Lung (tissue), 4 donors: ENCODE data around the genes EMC4 and DPH6.

GRCh38 chr15:31904987-31905400 lies 34.5 kb upstream of the OTUD7A start:
- PRO-cap, result no peak
- RAMPAGE, long total RNA, result no peak
- RRBS, result no CpG with 5 or more reads among the region's 7 CpGs

DNA sequence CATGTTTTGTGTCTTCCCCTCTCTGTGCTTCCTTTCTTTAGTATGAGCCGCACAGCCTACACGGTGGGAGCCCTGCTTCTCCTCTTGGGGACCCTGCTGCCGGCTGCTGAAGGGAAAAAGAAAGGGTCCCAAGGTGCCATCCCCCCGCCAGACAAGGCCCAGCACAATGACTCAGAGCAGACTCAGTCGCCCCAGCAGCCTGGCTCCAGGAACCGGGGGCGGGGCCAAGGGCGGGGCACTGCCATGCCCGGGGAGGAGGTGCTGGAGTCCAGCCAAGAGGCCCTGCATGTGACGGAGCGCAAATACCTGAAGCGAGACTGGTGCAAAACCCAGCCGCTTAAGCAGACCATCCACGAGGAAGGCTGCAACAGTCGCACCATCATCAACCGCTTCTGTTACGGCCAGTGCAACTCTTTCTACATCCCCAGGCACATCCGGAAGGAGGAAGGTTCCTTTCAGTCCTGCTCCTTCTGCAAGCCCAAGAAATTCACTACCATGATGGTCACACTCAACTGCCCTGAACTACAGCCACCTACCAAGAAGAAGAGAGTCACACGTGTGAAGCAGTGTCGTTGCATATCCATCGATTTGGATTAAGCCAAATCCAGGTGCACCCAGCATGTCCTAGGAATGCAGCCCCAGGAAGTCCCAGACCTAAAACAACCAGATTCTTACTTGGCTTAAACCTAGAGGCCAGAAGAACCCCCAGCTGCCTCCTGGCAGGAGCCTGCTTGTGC lies 13.0 kb downstream of the GREM1 start:
- PRO-cap, result no peak
- RAMPAGE, long total RNA, result no peak
- RRBS, result 9% methylated on average over 6 of the region's 21 CpGs

DNA sequence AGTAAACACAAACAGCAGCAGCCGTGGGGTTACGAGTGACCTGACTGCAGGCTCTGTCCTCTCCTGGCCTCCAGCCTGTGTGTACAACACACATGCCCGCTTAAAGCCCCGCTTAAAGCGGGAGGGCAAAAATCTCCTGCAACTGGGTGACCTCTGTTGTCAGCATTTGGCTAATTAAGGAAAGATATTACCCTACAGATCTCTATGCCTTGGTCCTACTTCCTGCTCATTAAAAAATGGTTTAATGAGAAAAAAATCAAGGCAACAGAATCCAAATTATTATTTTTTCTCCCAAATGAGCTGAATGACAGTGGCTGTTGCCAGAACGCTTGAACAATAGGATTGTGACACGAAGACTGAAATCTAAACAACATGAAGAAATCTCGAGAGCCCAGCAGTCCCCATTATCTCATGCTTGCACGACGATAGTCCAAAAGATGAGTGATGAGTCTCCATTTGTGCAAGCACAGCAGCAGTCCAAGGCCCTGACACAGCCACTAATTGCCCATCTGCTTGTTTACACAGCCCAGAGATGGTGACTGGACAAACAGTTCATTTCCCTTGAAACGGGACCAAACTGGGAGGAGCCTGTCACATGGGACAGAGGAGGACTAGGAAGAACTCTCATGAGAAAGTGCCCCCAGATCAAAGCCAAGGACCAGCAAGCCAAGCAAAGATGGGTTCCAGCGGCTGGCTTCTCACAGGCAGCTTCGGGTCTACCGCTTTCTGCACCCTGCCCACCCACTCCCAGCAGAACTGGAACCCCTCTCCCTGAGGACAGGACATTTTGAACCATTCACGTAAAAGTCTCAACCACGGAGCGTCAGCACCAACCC lies 120.9 kb downstream of the GREM1 start:
- PRO-cap, result no peak
- RAMPAGE, long total RNA, result no peak
- RRBS, result no CpG with 5 or more reads among the region's 17 CpGs

DNA sequence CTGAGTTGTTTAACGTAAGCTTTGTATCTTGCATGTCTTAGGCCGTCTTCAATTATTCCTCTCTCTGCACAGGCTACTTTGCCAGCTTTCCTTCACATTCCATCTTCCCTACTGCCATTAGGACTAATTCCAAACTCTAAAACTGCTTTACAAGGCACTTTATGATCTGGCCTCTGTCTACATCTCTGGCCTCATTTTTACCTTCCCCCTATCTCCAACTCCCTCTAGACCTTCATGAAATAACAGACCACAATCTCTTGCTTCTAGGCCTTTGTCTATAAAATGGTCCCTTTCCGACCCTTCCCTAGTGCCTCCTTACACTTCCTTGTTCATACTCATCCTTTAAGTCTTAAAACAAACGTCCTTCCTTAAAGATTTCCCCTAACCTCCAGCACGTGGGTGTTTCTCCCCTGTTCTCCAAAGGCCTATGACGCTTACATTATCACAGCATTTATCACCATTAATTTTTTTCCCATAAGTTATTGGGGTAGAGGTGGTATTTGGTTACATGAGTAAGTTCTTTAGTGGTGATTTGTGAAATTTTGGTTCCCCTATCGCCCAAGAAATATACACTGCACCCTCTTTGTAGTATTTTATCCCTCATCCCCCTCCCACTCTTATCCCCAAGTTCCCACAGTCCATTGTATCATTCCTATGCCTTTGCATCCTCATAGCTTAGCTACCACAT lies 171.7 kb downstream of the GREM1 start:
- PRO-cap, result no peak
- RAMPAGE, long total RNA, result no peak
- RRBS, result no CpG with 5 or more reads among the region's 7 CpGs

GRCh38 chr15:33154434-33154950 lies 40.0 kb downstream of the FMN1 start:
- PRO-cap, result unidirectional peak, minus-strand start at chr15:33154744
- RAMPAGE, long total RNA, result no peak
- RRBS, result no CpG with 5 or more reads among the region's 12 CpGs

DNA sequence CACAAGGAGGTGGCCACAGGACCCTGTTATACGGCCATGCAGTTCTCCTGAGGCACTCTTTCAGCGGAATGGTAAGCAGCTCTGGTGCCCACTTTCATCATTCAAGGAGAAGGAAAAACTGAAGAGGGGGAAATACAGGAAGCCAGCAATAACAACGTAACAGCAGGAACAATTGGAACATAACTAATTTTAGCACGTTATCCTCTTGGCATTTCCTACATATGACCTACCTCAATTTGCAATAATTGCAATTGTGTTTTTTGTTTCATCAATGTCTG lies 219.8 kb downstream of the RYR3 start:
- PRO-cap, result no peak
- RAMPAGE, long total RNA, result no peak
- RRBS, result no CpG with 5 or more reads among the region's 4 CpGs

- PRO-cap, result no peak
- RAMPAGE, long total RNA, result no peak
- RRBS, result no CpG with 5 or more reads among the region's 6 CpGs
Observed at GRCh38 chr15:33994061-33994495, 25.8 kb downstream of the CHRM5 start.

- PRO-cap, result bidirectional peak, plus-strand start at chr15:34225016, minus-strand start at chr15:34224969
- RAMPAGE, long total RNA, result start-site peak on the plus strand at chr15:34225013-34225061, 1,288 and 155 reads in 2 replicates
- RRBS, result under 1% methylated on average over 7 of the region's 19 CpGs
Observed at GRCh38 chr15:34224750-34225146, at the start of gene EMC4. Gene EMC4 (plus strand): TSS chr15:34225016.

- PRO-cap, result no peak
- RAMPAGE, long total RNA, result no peak
- RRBS, result 2% methylated on average over 7 of the region's 36 CpGs
Observed at GRCh38 chr15:34721677-34722913, 32.7 kb downstream of the GJD2 start.

- PRO-cap, result no peak
- RAMPAGE, long total RNA, result no peak
- RRBS, result no CpG with 5 or more reads among the region's 3 CpGs
Observed at GRCh38 chr15:35023825-35024200, 35.7 kb upstream of the ZNF770 start.

DNA sequence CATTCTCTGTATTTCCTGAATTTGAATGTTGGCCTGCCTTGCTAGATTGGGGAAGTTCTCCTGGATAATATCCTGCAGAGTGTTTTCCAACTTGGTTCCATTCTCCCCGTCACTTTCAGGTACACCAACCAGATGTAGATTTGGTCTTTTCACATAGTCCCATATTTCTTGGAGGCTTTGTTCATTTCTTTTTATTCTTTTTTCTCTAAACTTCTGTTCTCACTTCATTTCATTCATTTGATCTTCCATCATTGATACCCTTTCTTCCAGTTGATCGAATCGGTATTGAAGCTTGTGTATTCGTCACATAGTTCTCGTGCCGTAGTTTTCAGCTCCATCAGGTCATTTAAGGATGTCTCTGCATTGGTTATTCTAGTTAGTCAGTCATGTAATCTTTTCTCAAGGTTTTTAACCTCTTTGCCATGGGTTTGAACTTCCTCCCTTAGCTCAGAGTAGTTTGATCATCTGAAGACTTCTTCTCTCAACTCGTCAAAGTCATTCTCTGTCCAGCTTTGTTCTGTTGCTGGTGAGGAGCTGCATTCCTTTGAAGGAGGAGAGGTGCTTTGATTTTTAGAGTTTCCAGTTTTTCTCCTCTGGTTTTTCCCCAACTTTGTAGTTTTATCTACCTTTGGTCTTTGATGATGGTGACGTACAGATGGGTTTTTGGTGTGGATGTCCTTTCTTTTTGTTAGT lies 190.0 kb downstream of the DPH6 start:
- PRO-cap, result no peak
- RAMPAGE, long total RNA, result no peak
- RRBS, result no CpG with 5 or more reads among the region's 8 CpGs

GRCh38 chr15:35545750-35546791 lies at the start of gene DPH6:
Gene DPH6 (minus strand): TSS chr15:35546165.
- PRO-cap, result bidirectional peak, plus-strand start at chr15:35546040, minus-strand start at chr15:35545951
- RAMPAGE, long total RNA, result no peak
- RRBS, result no CpG with 5 or more reads among the region's 74 CpGs

DNA sequence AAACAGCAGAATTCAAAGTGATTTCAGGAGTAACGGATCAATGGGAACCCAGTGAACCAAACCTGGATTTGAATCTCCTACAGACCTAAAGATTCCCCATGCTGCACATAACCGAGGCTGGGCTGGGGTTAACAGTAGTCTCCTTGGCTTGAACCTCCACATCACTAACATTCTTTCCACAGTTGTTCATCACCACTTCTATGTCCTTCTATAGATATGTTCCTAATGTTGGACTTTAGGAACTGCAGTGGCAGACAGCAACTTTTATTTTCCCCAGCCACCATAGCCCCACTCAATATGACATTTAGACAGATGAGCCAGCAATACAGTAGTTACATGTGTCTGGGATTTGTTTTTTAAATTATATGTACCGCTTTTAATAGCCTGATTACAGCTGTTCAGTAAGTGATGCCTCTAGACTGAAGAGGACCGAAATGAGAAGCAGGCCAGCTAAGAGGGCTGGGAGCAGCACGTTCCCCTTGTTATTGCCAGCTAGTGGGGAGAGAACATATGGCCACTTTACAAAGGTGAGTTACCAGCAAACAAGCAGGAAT lies 472.7 kb upstream of the CDIN1 start:
- PRO-cap, result no peak
- RAMPAGE, long total RNA, result no peak
- RRBS, result no CpG with 5 or more reads among the region's 5 CpGs

DNA sequence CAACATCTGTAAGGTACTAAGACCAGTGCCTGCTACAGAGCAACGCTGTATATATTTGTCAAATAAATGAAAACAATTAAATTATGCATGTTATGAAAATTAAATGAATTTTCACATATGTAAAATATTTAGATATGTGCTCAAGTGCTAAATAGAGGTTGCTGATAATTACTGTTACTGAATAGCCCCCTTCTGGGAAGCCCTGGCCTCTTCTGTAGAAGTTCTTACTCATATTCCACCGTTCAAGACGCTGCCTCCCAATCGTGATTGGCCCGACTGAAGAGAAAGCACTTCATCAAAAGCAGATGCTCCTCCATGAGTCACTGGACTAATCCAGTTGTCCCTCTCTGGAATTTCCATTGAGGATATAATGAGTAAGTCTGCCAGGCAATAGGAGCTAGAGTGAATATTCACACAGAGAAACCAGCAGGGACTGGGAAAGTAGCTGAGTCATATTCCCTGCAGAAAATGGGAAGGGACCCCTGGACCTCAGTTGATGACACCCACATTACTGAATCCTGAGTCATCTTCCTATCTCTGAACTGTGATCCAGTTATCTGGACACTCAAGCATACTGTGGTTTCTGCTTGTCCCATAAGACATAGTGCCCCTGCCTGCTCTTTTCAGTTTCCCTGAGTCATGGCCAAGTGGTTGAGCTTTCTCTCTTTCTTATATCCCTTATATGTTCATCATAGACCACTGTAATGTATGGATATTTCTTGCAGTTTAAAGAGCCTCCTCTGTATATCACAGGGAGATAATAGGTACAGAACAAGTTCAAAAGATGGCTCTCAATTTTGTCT lies 151.3 kb upstream of the CDIN1 start:
- PRO-cap, result no peak
- RAMPAGE, long total RNA, result no peak
- RRBS, result no CpG with 5 or more reads among the region's 5 CpGs

DNA sequence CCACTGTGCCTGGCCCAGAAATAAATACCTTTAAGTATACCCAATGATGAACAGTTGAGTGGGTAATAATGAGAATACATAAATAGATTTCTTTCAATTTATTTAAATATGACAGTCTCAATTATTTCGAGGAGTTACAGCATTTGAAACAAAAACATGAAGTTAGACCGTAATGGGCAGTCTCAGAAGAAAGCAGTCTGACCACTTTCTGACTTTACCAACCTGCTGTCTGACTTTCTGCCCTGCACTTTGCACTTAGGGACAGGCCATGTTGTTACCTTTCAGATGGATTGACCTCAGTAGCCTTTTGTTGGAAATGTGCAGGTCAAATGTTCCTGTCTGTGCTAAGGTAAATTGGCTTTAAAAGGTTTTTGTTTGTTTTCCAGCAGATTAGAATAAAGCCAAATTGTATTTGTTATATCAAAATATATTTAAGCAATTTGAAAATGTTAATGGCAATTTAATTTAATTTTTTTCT lies 67.9 kb downstream of the CDIN1 start:
- PRO-cap, result no peak
- RAMPAGE, long total RNA, result no peak
- RRBS, result no CpG with 5 or more reads among the region's 2 CpGs

DNA sequence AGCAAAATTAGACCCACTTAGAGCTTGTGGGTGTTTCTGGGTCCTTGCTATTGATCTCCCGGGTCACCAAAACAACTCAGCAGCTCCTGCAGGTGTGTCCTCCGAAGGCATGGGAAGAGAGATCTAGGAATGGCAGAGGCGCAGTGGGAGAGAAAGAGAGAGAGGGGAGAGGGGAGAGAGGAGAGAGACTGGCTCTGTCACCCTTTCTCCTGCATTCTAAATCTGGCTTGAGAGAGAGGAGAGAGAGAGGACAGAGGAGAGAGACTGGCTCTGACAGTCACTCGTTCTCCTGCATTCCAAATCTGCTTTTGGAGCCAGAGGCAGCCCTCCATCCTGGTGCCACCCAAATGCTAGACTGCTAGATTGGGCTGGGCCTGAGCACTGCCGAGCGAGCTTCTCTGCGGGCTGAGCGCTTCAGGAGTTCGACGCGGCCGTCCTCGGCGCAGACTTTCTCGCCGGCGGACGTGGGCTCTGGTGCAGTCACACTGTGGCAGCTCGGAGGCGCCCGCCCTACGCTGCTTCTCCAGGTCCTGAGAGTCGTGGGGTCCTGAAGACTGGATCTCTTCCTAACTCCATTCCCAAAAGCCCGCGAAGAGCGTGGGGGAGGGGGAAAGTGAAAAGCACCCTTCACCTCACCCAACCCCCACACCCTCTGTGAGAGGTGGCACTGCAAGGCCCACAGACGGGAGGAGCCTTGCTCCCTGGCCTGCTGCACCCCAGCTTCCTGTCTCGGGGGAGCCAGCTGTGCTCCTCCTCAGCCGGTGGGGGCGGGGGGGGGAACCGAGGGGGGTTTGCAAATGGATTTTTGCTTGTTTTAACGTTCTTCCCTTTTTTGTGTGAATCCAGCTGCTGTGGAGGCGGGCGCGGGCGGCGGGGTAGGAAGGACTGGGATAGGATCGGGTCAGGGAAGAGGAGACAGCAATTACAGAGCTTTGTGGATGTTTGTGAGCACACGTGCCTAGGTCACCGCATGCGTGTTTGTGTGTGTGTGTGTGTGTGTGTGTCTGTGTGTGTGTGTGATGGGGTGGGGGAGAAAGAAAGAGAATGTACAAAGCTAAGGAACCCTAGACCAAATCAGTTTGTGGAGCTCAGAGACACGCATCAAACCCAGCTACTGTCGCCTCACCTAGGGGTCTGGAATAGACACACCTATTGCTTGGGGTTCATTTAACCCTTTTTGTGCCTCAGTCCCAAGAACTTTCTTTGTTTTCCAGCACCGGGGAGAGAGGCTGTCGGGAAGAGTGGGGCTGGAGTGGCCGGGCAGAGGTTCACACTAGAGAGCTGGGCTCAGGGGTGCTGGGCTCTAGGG lies 222.1 kb downstream of the MEIS2 start:
- PRO-cap, result no peak
- RAMPAGE, long total RNA, result no peak
- RRBS, result no CpG with 5 or more reads among the region's 46 CpGs

GRCh38 chr15:36904059-36904566 lies 196.2 kb downstream of the MEIS2 start:
- PRO-cap, result no peak
- RAMPAGE, long total RNA, result no peak
- RRBS, result no CpG with 5 or more reads among the region's 5 CpGs

GRCh38 chr15:37024221-37024991 lies 75.9 kb downstream of the MEIS2 start:
- PRO-cap, result no peak
- RAMPAGE, long total RNA, result no peak
- RRBS, result no CpG with 5 or more reads among the region's 5 CpGs

DNA sequence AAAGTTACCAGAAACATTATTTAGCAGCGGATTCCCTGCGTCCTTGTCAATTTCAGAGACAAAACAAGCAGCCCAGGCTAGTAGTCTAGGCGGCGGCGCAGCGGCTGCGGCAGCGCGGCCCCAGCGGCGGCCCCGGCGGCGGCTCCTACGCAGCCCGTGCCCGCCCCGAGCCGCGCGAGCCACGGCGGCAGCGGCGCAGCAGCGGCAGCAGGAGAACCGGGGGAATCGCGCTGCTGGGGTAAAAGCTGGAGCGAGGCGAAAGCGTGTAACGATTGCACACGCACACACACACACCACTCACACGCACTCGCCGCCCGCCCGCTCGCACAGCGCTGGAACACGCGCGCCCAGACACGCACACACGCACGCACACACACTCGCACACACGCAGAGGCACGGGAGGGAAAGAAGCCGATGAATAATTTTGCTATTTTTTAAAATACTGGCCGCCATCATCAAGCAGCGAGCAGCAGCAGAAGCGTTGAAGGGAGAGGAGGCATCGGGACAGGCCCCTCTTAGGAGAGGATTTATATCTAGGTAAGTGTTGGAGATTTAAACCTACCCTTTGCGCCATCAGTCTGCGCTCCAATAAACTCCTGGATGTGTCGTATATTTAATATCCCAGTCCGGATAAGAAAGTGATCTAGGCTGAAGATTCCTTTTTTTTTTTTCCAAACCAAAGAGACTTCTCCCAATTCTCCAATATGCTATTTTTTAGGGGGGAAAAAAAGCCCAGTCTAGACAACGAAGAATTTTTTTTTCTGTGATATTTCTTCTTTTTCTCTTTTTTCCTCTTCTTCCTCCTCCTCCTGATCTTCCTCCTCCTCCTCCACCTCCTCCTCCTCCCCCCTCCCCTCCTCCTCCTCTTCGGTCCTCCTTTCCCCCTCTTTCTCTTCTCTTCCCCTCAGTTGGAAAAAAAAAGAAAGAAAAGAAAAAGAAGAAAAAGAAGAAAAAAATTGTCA lies 1.2 kb downstream of the MEIS2 start:
- PRO-cap, result unidirectional peak, minus-strand start at position 189 of the sequence
- RAMPAGE, long total RNA, result no peak
- RRBS, result 2% methylated on average over 12 of the region's 61 CpGs

DNA sequence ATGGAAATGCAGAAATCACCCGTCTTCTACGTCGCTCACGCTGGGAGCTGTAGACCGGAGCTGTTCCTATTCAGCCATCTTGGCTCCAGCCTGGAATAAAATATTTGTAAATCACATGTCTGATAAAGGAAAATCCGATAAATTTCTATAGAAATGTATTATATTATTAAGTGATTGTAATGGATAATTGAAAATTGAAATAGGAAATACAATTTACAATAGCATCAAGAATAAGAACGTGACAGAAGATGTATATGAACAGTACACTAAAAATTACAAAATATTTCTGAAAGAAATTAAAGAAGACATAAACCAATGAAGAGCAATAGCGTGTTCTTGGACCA lies 109.9 kb upstream of the SPRED1 start:
- PRO-cap, result no peak
- RAMPAGE, long total RNA, result no peak
- RRBS, result no CpG with 5 or more reads among the region's 8 CpGs